Skeletal muscle satellite cell (primary cell): ENCODE results near the gene SCAF8.

DNA sequence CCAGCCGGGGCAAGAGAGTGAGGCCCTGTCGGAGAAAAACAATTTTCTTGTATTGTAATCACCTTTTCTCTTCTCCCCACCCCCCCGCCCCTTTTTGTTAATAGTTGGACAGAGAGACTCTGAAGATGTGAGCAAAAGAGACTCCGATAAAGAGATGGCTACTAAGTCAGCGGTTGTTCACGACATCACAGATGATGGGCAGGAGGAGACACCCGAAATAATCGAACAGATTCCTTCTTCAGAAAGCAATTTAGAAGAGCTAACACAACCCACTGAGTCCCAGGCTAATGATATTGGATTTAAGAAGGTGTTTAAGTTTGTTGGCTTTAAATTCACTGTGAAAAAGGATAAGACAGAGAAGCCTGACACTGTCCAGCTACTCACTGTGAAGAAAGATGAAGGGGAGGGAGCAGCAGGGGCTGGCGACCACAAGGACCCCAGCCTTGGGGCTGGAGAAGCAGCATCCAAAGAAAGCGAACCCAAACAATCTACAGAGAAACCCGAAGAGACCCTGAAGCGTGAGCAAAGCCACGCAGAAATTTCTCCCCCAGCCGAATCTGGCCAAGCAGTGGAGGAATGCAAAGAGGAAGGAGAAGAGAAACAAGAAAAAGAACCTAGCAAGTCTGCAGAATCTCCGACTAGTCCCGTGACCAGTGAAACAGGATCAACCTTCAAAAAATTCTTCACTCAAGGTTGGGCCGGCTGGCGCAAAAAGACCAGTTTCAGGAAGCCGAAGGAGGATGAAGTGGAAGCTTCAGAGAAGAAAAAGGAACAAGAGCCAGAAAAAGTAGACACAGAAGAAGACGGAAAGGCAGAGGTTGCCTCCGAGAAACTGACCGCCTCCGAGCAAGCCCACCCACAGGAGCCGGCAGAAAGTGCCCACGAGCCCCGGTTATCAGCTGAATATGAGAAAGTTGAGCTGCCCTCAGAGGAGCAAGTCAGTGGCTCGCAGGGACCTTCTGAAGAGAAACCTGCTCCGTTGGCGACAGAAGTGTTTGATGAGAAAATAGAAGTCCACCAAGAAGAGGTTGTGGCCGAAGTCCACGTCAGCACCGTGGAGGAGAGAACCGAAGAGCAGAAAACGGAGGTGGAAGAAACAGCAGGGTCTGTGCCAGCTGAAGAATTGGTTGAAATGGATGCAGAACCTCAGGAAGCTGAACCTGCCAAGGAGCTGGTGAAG is 42.4 kb downstream of the ZBTB2 start:
- CAGE, long polyA plus RNA = no peak

DNA sequence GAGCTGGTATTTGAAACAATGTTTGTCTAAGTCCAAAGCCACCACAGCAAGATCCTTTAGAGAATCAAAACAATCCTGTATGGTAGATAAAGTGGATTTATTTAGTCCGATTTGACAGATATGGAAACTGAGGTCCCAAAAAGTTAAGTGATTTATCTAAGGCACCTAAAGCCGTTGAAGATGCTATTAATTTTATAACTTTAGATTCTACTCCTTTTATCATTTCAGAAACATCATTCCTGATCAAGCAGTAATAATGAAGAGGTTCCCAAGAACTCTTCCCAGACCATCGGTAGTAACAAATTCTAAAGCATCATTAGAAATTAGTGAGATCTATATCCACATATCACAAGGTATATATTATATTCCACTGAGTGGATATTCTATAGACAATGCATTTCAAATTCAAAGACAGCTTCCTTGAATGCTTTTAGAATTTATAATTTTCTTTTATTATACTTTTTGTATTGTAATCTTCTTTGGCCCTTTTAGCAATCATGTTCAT is 23.7 kb downstream of the ZBTB2 start:
- CAGE, long polyA plus RNA = no peak

- CAGE, long polyA plus RNA = no peak
These were observed 2.0 kb downstream of the ZBTB2 start for GRCh38 chr6:151389219-151389891.

DNA sequence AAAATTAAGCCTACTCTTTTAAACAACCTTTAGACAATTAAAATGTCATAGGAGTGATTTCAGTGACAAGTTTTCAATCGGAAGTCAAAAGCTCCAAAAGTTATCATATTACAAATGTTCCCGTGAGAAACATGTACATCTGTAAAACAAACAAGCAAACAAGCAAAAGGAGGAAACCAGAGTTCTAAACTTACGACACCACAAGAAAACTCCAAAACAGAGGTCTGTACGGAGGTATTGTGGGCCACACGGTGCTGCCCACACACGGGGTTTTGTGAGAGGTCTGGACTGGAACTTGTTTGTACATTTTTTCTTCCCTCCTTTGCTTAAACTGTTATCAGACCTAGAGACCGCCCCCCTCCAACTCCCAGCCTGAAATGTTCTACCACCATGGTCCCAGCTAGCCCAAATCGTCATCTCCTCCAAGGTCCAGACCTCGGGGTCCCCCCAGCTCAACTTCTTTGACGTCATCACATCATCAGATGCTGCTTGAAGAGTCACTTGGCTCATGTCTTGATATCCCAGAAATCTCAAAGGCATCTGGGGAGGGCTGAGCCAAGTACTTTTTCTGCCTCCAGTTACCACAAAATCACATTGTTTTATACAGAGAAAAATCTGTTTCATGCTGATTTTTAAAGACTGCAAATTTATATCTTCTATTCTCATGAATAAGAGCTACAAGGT is 2.9 kb upstream of the CCDC170 start:
- CAGE, long polyA plus RNA = no peak

DNA sequence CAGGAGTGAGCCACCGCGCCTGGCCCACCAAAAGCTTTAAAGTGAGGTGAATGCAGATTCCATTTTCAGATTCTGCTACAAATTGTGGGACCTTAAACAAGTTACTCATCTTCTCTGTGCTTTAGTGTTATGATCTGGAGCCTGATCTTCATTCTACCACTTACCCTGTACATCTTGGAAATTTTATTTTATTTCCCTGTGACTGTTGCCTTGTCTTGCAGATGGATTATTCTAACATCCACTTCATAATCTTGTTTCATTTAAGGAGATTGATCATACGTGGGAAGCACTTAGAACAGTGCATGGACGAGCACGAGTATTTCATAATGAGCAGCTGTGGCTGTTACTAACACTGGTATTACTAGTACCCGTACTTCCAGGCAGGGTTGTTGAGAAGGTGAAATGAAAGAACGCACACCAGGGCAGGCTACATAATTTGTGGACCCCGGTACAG is 667 bp upstream of the CCDC170 start:
- CAGE, long polyA plus RNA = no peak

- CAGE, long polyA plus RNA = no peak
These were observed 136.0 kb downstream of the CCDC170 start for GRCh38 chr6:151629744-151630318.

- CAGE, long polyA plus RNA = no peak
These were observed 139.7 kb downstream of the CCDC170 start for GRCh38 chr6:151633548-151633953.

DNA sequence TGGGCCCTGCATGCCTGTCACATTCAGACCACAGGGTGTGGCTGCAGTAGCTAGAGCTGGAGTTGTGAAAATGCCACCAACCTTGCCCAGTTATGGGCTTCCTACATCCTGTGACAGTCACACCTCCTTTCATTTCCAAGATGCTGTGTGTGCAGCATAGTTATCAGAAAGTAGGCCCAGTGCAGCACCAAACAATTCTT is 2.3 kb downstream of the SYNE1 start:
- CAGE, long polyA plus RNA = no peak

- CAGE, long polyA plus RNA = no peak
These were observed 1.8 kb upstream of the FBXO5 start for GRCh38 chr6:152984467-152985235.

DNA sequence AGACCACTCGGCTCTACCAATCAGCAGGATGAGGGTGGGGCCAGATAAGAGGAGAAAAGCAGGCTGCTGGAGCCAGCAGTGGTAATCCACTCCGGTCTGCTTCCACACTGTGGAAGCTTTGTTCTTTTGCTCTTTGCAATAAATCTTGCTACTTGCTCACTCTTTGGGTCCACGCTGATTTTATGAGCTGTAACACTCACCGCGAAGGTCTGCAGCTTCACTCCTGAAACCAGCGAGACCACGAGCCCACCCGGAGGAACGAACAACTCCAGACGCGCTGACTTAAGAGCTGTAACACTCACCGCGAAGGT is 3.2 kb upstream of the RGS17 start:
- CAGE, long polyA plus RNA = no peak

DNA sequence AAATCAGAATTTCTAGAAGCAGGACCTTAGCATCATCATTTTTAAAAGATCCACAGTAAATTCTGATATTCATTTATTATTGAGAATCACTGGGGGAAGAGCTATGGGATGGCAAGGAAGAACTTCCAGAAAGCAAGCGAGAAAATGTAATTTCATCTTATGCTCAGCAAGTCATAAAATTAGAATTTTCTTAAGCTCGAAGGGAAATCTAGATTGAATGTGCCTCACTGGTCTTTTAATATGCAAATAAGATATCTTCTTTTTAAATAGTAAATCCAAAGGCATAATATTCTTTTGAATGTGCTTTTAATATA is 442.0 kb upstream of the OPRM1 start:
- CAGE, long polyA plus RNA = no peak

DNA sequence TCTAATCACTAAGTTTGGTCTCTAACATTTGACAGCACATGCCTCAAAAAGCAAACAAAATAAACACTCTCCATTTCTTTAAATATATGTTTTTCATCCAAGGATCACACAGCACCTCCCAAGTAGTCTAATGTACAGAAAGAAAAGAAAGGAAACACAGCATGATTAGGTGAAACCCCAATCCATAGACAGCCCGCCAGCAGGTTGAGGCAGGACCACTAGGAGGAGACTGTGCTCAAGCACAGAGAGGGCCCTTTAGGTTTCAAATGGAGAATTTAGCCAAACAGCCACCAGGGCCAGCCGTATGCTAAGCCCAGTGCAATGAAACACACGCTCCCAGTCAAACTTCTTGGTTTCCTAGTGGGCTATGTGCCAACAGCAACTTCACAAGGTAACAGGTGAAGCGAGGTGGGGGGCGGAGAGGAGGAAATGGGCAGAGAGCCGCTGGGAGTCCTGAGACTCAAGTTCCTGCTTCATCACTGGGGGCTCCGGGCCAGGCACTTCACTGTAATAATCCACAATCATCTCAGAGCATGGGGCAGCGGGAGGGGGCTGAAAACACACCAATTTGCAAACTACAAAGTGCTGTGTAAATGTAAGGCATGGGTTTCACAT is 117.1 kb downstream of the OPRM1 start:
- CAGE, long polyA plus RNA = no peak

DNA sequence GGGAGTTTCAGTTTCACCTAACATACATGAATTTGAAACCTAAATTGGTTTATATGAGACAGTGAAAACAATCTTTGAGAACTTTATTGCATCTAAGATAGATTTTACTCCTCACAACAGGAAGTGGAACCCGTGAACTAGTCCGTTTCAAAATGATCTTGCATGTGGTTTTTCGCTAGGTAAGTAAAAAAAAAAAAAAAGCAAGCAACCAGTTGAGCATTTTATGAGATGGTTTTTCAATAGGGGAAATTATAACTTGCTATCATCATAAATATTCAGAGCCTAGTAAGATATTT is 106.6 kb downstream of the IPCEF1 start:
- CAGE, long polyA plus RNA = no peak

GRCh38 chr6:154329383-154330381 is 26.9 kb downstream of the IPCEF1 start:
- CAGE, long polyA plus RNA = no peak

- CAGE, long polyA plus RNA = no peak
These were observed 60.6 kb upstream of the IPCEF1 start for GRCh38 chr6:154416933-154417904.

DNA sequence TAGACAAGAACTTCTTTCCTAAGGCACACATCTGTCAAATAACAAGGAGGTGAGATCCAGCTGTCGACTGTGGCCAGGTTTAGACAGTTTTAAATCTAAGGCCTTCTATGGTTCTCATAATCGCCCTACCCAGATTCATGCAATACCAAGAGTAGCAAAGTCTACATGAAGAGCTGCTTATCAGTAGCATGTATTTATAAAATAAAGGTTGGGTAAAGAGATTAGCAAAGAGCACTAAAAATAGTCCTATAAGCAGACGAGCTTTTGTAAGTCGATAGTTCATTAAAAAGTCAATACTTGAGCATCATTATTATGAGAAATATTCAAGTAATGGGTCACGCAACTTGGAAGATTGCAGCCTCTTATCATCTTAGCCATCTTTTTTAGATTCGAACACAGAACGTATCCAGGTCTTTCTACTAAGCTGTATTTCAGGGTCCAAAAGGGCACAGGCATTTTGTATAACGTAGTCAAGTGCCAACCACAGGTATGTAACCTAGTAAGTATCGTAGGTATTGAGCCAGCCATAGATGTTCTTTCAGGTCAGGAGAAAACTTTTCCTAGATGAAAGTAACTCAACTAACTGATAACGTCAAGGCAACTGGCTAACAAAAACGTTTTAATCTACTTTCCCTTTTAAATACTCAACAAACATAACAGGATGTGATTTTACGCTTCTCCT is 3.1 kb downstream of the CNKSR3 start:
- CAGE, long polyA plus RNA = no peak

GRCh38 chr6:154732665-154733572 is at the start of gene SCAF8:
SCAF8 (plus strand) TSS chr6:154733416.
- CAGE, long polyA plus RNA = no peak

GRCh38 chr6:154891683-154892369 is 103.3 kb upstream of the TIAM2 start:
- CAGE, long polyA plus RNA = no peak

DNA sequence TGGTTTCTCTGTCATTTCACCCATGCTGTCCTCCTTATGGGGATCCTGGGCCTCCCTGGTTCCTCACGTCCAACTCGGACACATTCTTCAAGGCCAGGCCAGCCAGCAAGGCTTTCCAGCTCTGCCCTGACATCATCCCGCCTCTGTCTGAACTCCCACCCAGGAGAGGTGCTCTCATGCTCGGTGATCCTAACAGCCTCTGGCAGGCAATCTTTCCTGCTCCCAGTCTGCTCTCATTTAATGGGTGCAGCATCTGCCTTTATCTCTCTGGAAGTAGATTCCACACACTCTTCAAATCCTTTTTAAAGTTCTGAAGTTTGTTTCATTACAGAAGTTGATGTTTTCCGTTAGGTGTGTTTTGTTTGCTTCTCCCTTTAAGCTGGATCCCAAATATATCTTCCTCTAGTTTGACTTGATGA is 83.4 kb downstream of the TIAM2 start:
- CAGE, long polyA plus RNA = no peak

DNA sequence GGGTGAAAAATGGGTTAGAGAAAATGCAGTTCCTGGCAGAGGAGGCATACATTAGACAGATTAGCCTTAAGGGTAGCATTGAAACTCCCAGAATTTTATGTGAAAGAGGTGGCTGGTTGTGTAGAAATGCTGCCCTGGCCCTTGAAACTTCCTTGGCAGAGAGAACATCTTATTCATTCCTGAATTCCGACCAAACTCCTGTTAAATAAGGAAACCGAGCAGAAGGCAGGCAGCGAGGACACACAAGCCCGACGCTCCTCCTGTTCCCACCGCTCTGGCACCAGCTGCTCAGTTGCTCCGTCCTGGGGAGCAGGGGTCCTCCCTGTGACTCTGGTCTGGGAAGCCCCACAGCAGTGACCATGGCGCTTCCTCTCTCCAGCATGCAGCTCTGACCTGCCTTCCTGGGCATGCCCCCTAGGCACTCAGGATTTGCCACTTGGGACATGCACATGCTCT is 35.2 kb upstream of the CLDN20 start:
- CAGE, long polyA plus RNA = no peak